BJ (cell line): ENCODE measurements around a stretch of chr6.

DNA sequence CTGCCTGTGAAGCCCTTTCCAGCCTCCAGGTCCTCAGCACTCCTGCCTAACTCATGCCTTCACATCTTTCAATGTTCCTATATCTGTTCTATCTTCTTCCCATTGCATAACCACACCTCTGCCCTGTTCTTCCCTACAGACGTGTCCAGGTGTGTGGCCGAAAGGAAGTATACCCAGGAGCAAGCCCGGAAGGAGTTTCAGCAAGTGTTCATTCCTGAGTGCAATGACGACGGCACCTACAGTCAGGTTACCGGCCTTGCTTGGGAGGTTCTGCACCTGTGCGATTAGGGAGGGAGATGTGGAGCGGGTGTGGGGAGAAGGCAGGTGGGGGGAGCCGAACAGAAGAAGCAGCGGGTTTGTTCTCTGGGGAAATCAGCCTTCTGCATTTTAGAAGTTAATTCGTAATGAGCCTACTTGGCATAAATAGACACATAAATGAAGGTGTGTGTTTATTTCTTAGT, 85.3 kb downstream of the SMOC2 start:
- CAGE, long polyA plus RNA, result no peak
- RRBS, result 86% methylated on average over 4 of the region's 11 CpGs

GRCh38 chr6:168686248-168686745, 245.3 kb downstream of the SMOC2 start:
- CAGE, long polyA plus RNA, result no peak
- RRBS, result no CpG with 5 or more reads among the region's 14 CpGs

DNA sequence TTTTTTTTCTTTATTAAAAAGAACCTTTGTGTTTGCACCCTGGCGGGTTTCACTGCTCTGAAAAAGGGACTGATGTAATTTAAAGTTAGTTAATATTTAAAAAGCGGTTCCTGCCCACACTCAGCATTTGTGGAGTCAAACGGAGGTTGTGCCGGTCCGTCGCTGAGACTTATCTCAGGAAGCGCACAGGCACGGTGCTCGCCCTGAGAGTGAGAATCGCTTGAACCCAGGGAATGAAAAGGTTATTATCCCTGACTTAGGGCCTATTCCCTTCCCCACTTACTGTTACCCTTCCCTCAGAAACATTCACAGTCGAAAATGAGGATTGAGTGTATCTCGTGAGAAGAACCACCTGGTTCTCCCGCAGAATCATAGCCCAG, 366.6 kb downstream of the THBS2 start:
- CAGE, long polyA plus RNA, result no peak
- RRBS, result no CpG with 5 or more reads among the region's 13 CpGs

DNA sequence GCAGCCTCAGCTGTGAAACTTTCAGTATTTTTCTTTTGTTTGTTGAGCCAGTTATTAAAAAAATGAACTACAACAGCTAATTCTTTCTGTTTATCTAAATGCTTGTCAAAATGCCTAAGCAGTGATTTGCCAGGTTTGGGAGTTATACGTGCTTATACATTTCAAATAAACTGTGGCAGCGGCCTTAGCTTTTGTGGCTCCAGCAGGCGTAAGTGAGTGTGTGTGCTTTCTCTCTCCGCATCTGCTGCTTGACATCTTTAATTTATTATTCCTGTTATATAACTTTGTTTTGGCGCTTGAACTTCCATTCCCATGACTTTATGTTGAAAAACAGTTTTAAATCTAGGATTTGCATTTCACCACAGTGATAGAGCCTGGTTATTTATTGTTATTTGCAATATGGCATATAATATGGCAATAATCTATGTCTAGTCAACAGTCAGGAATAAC, 303.5 kb downstream of the THBS2 start:
- CAGE, long polyA plus RNA, result no peak
- RRBS, result no CpG with 5 or more reads among the region's 5 CpGs

DNA sequence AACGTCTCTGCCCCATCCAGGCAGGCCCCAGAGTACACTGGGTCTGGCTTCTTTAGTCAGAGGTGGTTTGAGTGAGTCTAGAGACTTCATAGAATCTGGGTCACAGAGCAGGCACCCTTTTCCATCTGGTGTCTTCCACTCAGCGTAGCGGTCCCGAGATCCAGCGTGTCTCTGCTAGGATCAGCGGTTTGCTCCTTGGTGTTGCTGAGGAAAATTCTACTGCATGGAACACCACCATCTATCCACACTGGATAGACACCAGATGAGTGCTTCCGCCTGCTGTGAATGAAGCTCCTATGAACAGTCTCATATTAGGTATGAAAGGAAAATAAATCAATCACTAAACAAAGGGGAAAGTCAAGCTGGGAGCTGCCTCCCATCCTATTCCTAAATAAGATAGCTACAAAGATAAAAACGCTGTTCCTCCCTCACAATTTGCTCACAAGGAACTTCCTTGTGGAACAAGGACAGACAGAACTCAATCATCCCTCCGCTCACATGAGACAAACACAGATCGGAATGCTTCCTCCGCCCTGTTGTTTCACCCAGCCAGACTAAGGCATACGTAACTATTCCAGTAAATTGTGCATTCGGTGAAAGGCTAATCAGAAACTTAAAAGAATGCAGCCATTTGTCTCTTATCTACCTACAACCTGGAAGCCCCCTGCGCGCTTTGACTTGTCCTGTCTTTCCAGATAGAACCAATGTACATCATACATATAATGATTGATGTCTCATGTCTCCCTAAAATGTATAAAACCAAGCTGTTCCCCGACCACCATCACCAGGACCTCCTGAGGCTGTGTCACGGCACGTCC, 197.2 kb upstream of the THBS2 start:
- CAGE, long polyA plus RNA, result no peak
- RRBS, result no CpG with 5 or more reads among the region's 18 CpGs

GRCh38 chr6:169487137-169487608, 214.7 kb downstream of the WDR27 start:
- CAGE, long polyA plus RNA, result no peak
- RRBS, result no CpG with 5 or more reads among the region's 10 CpGs

GRCh38 chr6:169800698-169801108, 49.3 kb downstream of the ERMARD start:
- CAGE, long polyA plus RNA, result no peak
- RRBS, result no CpG with 5 or more reads among the region's 6 CpGs

DNA sequence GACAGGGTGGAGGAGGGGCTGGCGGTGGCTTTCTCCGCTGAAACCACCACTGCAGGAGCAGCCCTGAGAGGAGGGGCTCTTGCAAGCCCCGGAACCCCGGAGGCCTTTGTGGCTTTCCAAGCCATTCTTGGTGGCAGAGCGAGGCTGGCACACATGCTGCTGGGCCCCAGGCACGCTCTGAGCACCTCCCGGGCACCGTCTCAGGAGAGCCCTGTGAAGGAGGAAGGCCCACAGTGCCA, 170.4 kb downstream of the ERMARD start:
- CAGE, long polyA plus RNA, result no peak
- RRBS, result no CpG with 5 or more reads among the region's 8 CpGs

GRCh38 chr6:169990045-169990477, 238.6 kb downstream of the ERMARD start:
- CAGE, long polyA plus RNA, result no peak
- RRBS, result no CpG with 5 or more reads among the region's 16 CpGs

GRCh38 chr6:170022426-170022837, 268.4 kb downstream of the DLL1 start:
- CAGE, long polyA plus RNA, result no peak
- RRBS, result no CpG with 5 or more reads among the region's 18 CpGs

- CAGE, long polyA plus RNA, result no peak
- RRBS, result no CpG with 5 or more reads among the region's 3 CpGs
Measured at GRCh38 chr6:170037574-170037870, 253.4 kb downstream of the DLL1 start.

- CAGE, long polyA plus RNA, result no peak
- RRBS, result 66% methylated on average over 4 of the region's 30 CpGs
Measured at GRCh38 chr6:170087886-170088322, 203.0 kb downstream of the DLL1 start.

DNA sequence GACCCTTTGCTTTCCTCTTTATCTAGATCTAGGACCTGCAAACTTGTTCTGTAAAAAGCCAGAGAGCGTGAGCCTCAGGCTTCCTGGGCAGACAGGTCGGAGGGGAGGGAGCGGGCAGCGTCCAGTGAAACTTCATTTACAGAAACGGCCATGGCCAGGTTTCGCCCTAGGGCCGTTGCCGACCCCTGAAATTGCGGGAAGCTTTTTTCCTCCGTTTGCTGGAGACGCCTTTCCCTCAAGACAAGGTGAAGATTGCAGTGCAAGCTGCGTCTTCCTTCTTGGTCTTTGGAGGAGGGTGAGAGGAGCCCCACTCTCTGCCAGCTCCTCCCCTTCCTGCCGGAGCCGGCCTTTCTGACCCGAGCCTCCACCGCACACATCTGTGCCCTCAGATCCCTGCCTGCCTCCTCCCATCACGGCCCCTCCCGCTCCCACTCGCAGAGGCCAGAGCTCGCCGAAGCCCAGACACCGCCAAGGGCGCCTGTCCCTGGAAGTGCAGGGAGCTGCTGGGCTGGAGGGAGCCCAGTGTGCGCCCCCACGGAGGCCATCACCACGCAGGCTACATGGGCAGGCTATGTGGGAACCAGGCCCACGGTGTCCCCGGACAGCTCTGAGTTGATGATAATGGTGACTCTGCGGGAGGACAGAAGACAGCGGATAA, 155.2 kb downstream of the DLL1 start:
- CAGE, long polyA plus RNA, result no peak
- RRBS, result 8% methylated on average over 1 of the region's 30 CpGs

DNA sequence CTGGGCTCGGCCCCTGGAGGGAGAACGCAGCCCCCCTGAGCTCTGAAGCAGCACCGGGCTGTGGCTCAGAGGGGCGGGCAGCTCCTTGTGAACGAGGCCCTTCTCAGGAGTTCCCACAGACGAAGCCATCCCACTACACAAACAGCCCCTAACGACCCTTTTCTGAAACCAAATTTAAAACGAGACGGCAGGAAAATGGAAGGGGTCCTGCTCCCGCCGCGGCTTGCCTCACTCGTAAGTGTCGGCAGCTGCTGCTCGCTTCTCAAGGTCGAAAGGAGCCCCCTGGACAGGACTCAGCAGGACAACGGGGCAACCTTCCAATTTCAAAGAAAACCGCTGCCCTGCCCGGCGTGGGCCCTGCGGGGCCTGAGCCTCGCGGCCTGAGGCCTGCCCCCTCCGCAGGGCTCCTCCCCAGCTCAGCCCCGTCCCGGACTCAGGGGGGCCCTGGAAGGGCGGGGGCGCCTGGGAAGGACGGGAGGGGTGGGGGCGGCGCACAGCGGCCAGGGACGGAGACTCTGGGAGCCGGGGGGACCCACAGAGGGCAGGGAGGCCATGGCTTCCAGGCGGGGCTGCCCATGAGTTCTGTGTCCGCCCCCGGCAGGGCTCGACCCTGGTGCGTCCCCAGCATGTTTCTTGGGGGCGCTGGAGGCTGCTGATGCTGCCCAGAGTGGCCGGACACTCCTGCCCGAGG, 114.8 kb downstream of the DLL1 start:
- CAGE, long polyA plus RNA, result no peak
- RRBS, result 32% methylated on average over 25 of the region's 42 CpGs

DNA sequence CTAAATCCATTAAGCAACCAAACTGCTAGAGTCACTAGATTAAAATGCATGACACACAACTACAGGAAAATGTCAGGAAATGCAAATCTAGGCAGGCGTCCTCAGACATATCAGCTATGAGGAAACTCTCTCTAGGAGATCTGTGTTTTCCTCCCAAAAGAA, 111.7 kb downstream of the DLL1 start:
- CAGE, long polyA plus RNA, result no peak
- RRBS, result no CpG with 5 or more reads among the region's 1 CpG

- CAGE, long polyA plus RNA, result no peak
- RRBS, result under 1% methylated on average over 4 of the region's 16 CpGs
Measured at GRCh38 chr6:170291137-170291331, 156 bp upstream of the DLL1 start.

GRCh38 chr6:170296268-170296957, 5.5 kb upstream of the DLL1 start:
- CAGE, long polyA plus RNA, result no peak
- RRBS, result 5% methylated on average over 54 of the region's 89 CpGs

- CAGE, long polyA plus RNA, result no peak
- RRBS, result no CpG with 5 or more reads among the region's 9 CpGs
Measured at GRCh38 chr6:170371414-170372003, 65.0 kb downstream of the FAM120B start.

DNA sequence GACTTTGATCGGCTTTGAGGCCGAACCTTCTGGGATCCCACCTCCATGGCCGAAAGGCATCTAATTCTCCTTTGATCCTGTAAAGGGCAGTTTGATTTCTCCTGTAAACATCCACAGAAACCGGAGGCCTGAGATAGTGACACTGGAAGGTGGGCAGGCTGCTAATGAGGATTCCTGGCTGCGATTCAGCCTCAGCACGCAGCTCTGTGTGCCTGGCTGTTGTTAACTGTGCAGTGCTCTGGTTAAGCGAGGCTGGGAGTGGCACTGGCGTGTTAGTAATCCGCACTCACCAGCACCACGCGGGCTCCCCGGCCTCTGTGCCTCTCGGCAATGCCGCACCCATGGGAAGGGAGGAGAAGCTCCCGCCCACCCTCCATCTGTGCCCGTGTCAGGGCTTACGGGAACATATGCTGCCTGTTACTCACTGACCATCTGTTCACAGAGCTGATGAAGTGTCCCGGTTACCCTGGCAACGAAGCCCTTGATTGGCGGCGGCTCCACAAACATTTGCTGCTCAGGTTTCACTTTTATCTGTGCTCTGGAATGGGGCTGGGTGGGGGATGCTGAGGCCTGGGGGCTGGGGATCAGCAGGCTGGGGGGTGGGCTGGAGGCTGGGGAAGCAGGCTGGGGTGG, 114.8 kb downstream of the PSMB1 start:
- CAGE, long polyA plus RNA, result no peak
- RRBS, result no CpG with 5 or more reads among the region's 21 CpGs

GRCh38 chr6:170579671-170580552, 4.5 kb downstream of the PDCD2 start:
- CAGE, long polyA plus RNA, result no peak
- RRBS, result no CpG with 5 or more reads among the region's 7 CpGs